Penis (tissue), 1 donor: ENCODE data around the genes RGR and FAM25A.

DNA sequence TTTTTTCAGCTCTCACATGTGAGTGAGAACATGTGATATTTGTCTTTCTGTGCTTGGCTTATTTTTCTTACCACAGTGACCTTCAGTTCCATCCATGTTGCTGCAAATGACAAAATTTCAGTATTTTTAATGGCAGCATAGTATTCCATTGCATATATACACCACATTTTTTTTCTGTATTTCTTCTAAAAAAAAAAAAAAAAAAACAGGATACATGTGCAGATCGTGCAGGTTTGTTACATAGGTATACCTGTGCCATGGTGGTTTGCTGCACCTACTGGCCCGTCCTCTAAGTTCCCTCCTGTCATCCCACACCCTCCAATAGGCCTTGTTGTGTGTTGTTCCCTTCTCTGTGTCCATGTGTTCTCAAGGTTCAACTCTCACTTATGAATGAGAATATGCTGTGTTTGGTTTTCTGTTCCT is 557.3 kb downstream of the NRG3 start:
- PRO-cap = no peak

DNA sequence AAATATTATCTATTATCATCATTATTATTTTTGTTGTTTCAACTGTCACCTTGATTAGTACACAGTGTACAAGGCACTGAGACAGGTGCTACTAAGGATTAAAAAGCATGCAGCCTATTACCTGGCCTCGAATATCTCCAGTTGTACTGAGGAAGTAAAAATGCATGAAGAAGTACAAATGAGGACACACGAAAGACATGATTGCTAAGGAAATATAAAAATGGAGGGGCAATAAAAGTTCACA is 869.8 kb downstream of the NRG3 start:
- PRO-cap = no peak

- PRO-cap = no peak
Measured at GRCh38 chr10:83454080-83454514, 685.2 kb upstream of the GHITM start.

DNA sequence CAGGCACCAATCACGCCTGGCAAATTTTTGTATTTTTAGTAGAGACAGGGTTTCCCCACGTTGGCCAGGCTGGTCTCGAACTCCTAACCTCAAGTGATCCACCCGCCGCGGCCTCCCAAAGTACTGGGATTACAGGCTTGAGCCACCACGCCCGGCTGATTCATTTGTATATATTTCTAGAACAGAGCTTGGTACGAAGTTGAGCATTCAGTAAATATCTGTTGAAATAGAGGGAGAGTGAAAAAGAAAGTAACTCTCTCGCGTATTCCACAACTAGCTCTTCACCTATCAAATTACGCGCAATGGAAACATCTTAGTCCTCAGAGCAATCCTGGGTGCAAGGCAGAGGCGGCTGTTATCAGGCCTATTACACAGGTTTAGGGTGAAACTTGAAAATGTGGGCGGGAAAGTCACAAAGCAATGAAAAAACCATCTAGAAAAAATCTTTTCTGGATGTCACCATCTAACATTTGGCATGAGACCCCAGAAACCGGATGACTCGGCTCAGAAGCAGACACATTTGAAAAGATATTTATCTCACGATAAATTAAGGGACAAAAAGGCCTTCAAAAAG is 627 bp upstream of the GHITM start:
- PRO-cap = unidirectional peak, plus-strand start at position 323 of the sequence; unidirectional peak, plus-strand start at position 486 of the sequence

DNA sequence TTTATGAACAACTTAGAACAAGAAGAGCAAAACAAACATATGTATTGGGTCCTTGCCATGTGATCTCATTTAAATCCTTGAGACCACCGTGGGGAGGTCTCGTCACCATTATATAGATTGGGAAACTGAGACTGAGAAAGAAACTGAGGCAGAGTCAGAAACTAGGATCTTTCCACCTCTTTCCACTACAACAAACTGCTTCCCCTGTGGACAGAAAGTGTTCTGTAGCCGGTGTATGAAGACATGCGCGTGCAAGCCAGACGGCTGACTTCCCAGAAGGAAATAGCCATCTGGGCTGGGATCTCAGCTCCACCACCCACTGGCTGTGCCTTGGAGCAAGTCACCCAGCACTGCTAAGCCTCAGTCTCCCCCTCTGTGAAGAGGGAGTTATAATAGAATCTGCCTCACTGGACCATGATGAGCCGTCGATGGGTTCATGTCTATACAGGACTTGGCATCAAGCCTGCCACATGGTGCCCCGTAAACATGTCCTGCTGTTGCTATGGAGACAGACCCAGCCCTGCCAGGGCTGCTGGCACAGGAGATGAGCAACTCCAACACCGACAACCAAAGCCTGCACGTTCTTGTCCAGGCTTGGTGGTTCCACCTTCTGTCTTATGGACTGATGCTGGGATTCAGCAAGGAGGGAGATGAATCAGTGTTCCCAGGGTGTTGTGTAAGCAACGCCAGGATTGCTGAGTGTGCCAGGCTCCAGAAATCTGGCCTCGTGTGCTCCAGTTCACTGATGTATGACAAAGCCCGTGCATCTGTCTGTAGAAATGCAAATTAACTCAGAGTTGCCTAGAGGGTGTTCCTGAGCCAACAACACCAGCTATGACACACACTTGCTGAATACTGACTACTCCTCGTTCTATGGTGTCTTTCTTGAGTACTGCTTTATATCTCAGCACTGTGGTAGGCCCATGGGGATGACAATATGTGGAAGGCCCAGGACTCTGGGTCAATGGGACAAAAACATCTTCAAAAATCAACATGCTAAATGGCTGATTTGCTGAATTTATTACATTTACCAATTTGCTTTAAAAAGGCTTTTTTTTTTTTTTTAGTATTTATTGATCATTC is 5.6 kb downstream of the GPR15LG start:
- PRO-cap = no peak

GRCh38 chr10:84244947-84245548 is at the start of gene RGR:
RGR (plus strand) TSS chr10:84245053.
- PRO-cap = no peak

- PRO-cap = no peak
Measured at GRCh38 chr10:84336685-84337660, 8.6 kb downstream of the CCSER2 start.

- PRO-cap = no peak
Measured at GRCh38 chr10:84417596-84417936, 89.2 kb downstream of the CCSER2 start.

DNA sequence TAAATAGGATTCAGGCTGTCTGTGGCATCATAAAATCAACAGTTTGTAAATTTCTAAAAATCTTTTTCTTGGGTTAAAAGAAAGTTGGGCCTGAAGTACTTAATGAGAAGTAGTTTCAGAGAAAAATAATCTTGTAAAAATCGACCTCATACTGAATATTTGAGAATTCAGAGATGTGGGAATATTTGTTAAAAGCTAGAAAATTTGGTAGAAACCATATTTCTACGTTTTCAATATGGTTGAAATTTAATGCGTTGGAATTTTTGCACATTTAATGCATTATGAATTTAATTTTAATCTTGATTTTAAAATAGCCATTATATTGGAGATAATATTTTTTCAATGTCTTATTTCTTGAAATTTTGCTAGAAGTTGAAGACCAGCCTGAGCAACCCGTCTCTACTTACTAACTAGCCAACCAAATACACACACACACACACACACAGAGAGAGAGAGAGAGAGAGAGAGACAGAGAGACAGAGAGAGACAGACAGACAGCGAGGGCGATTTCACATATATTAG is 108.4 kb downstream of the CCSER2 start:
- PRO-cap = no peak

DNA sequence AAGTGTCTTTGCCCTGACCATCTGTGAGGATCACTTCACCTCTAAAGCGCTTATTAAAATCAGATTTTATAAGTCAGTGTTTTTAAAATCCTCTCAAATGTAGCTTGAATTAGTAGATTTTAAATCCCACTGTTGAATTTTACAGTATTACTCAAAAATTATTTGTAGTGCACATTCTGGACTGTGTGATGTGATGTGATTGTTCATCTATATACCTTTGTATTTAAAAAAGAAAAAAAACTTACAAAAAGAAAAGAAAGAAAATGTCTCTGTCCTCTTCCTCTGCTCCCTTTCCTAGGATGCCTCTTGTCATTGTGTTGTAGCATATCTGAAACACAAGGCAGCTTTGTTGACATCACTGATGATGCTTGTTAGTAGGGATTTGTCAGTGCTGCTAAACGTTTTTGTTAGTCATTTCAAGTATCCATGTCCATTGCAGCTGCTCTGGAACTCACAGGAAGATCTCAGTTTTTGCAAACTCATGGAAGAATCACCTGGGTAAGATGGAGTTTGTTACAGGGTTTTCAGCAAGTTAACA is 123.5 kb downstream of the CCSER2 start:
- PRO-cap = no peak

- PRO-cap = no peak
Measured at GRCh38 chr10:85612116-85612671, 754.4 kb downstream of the GRID1 start.

DNA sequence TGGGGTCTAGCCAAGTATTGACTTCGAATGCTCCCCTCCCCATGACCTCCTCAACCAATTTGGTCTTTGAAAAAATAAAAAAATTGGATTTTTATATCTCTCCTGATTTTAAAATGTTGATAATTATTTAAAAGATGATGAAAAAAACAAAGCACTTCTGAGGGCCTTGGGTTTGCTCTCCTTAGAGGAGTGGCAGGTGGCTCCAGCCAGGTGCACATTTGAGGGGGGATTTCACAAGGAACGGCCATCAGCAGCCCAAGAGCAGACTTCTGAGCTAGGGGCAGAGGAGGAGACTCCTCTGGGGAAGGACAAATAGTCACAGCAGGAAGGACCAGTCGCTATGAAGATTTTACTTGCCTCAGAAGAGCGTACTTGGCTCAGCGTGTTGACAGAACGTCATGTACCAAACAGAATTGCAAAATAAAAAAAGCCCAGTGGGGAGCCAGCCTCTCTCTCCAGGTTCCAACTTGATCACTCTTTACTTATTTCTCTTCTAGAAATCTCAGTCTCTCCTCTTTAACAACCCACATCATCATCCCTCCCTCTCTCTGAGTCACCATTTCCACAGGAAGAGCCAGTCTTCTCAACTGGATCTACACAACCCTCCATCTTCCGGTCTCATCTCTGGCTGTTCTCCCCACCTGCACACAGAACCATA is 718.5 kb downstream of the GRID1 start:
- PRO-cap = no peak

- PRO-cap = no peak
Measured at GRCh38 chr10:85946977-85947536, 419.5 kb downstream of the GRID1 start.

GRCh38 chr10:86389307-86390101 is 22.9 kb upstream of the GRID1 start:
- PRO-cap = no peak

- PRO-cap = no peak
Measured at GRCh38 chr10:86499723-86500980, 21.4 kb downstream of the WAPL start.

GRCh38 chr10:86654038-86654392 is 332 bp upstream of the OPN4 start:
- PRO-cap = no peak

DNA sequence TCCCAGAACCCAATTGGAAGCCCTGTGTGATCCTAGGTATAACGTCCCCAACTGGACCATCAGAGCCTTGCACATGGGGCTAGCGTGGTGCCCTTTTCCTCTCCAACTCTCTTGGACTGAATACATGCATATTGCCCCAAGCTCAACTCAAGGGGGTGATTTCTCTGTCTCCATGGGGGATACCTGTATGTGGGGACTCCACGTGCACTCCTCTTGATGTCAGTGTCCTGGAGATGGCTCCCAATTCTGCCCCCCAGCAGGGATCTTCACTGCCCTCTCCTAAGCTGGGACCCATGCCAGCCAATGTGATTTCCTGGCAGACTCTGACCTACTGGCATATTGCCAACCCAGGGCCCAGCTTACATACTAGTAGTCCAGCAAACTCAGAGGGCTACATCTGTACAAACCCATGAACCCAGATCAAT is 26.3 kb upstream of the BMPR1A start:
- PRO-cap = no peak

DNA sequence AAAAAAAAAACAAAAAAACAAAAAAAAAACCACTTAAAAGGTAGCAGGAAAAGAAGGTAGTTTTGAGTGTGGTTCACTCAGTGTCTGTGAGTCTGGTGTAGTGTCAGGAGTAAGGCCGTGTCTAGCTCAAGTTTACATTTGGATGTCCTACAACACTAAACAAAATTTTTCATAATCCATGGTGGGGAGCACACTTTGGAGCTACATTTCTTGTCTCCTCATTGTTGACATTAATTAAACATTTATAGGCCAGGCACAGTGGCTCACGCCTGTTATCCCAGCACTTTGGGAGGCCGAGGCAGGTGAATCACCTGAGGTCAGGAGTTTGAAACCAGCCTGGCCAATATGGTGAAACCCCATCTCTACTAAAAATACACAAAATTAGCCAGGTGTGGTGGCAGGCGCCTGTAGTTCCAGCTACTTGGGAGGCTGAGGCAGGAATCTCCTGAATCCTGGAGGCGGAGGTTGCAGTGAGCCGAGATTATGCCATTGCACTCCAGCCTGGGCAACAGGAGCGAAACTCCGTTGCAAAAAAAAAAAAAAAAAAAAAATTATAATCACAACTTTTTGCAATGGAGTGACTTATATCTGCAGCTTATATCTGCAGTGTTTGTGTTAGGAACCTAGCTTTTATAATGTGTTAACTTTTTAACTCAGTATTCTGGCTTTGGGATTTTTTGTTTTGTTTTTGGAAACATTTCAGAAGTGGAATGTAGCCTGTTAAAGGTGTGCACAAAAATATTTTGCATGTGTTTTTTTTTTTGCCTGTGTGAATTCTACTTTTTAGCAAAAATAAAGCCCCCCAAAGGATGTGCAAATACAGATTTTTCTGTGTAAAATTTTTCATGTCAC is 20.9 kb upstream of the BMPR1A start:
- PRO-cap = no peak

DNA sequence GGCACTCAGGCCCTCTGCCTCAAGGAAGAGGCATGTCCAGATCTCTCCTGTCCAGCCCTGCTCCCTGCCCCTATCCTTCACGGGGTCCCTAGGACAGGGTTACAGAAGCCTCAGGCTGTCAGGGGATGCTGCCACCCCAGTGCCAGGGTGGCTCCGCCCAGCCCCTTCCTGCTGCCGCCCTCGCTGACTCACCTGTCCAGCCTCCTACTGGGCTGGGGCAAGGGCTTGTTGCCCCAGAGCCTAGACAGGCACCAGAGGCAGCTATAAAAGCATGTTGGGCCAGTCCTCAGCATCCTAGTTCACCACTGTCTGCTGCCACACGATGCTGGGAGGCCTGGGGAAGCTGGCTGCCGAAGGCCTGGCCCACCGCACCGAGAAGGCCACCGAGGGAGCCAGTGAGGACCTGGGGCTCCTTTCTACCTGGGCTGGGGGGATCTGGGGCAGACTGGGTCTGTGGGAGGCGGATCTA is at the start of gene FAM25A:
Gene FAM25A (plus strand): TSS at position 292 of the 469 bp plus-strand sequence.
- PRO-cap = unidirectional peak, plus-strand start at position 292 of the sequence

GRCh38 chr10:87089211-87089530 is 5.5 kb downstream of the GLUD1 start:
- PRO-cap = no peak